Skeletal muscle cell (primary cell): ENCODE data around the gene SPDYE10.

DNA sequence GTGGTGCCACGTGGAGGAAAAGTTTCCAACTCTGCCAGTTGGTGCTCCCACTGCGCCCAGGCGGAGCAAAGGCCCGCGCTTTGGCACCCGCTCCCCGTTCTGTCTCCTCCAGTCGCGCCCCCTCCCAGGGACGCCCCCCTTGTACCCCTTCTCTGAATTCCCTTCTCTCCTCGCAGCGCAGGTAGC is 756 bp upstream of the AUTS2 start:
- RRBS: no CpG with 5 or more reads among the region's 12 CpGs

GRCh38 chr7:69941141-69941816 is 343.0 kb downstream of the AUTS2 start:
- RRBS: no CpG with 5 or more reads among the region's 7 CpGs

DNA sequence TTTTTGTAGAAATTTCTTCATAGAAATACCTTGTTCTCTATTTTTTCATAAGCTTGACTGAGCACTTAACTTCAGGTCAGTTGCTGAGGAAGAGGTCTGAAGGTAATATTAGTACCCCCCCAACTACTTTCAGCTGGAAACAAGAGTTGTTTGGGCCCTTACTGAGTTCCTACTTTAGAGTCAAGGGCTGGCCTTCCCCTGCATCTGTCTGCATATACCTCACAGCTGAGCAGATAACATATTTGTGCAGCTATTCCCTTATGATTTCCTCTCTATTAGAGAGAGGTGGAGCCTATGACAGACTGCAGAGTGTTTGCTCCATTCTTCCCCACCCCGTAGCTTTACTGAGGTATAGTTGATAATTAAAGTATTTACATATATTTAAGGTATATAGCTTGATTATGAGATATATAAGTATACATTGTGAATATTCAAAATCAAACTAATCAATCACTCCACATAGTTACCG is 355.5 kb downstream of the AUTS2 start:
- RRBS: no CpG with 5 or more reads among the region's 2 CpGs

GRCh38 chr7:70495416-70496118 is 636.4 kb upstream of the GALNT17 start:
- RRBS: no CpG with 5 or more reads among the region's 21 CpGs

- RRBS: no CpG with 5 or more reads among the region's 4 CpGs
Observed at GRCh38 chr7:70506139-70506338, 625.9 kb upstream of the GALNT17 start.

DNA sequence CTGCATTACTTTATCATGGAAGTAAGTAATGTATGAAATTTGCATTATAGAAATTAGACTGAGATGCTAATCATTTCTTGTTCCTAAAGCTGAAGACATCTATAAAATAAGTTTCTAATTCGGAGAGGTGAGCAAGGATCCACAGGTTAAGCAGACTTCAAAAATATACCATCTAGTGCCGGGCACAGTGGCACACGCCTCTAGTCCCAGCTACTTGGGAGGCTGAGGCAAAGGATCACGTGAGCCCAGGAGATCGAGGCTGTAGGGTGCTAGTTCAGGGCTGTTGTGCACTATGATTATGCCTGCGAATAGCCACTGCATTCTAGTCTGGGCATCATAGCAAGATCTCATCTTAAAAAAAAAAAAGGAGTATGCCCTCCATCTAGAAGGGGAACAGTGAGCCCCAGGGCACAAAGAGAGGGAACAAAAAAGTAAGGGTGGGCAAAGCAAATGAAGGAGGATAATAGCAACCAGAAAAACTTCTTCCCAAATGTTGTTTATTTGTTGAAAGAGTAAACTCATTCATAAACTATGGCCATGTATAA is 603.4 kb upstream of the GALNT17 start:
- RRBS: no CpG with 5 or more reads among the region's 6 CpGs

GRCh38 chr7:70694272-70695020 is 437.5 kb upstream of the GALNT17 start:
- RRBS: under 1% methylated on average over 60 of the region's 107 CpGs

GRCh38 chr7:70763815-70765133 is 367.7 kb upstream of the GALNT17 start:
- RRBS: 67% methylated on average over 2 of the region's 31 CpGs

GRCh38 chr7:71206185-71206679 is 74.3 kb downstream of the GALNT17 start:
- RRBS: no CpG with 5 or more reads among the region's 6 CpGs

GRCh38 chr7:71308051-71308569 is 176.2 kb downstream of the GALNT17 start:
- RRBS: no CpG with 5 or more reads among the region's 7 CpGs

- RRBS: no CpG with 5 or more reads among the region's 6 CpGs
Observed at GRCh38 chr7:72152477-72153302, 259.4 kb downstream of the CALN1 start.

GRCh38 chr7:73006495-73006802 is 23.1 kb downstream of the SPDYE8 start:
- RRBS: no CpG with 5 or more reads among the region's 8 CpGs

DNA sequence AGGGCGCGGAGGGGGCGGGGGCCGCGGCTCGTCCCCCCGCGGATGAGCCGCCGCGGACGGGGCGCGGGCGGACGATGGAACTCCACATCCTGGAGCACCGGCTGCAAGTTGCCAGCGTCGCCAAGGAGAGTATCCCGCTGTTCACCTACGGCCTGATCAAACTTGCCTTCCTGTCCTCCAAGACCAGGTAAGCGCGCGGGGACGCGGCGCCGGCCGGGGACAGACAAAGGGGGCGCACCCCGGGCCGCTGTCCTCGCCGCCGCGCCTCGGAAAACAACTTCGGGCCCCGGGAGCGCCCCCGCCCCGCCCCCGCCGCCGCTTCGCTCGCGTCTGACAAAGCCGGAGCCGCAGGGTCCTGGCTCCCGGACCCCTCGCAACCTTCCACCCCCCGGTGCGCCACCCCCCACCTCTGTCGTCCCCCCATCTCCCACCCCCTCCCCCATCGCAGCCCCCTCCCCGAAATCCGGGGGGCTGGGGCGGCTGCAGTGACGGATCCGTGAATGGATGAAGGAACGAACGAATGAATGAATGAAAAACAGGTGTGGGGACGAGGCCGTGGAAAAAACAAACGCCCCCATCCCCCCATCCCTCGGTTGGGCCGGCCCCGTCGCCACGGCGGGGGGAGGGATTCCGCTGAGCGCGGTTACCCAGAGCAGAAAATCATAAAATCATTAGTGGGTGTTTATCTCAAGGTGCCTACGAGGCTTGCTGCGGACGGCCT is at the start of gene SPDYE10:
Gene SPDYE10 (minus strand): TSS at position 275 of the 721 bp plus-strand sequence.
- RRBS: no CpG with 5 or more reads among the region's 78 CpGs

- RRBS: 91% methylated on average over 5 of the region's 15 CpGs
Observed at GRCh38 chr7:73307291-73307914, 1.2 kb downstream of the NSUN5 start.

GRCh38 chr7:73325349-73325866 is 2.5 kb downstream of the TRIM50 start:
- RRBS: no CpG with 5 or more reads among the region's 6 CpGs

GRCh38 chr7:73341964-73342473 is 14.1 kb downstream of the FKBP6 start:
- RRBS: no CpG with 5 or more reads among the region's 8 CpGs

GRCh38 chr7:73469320-73470107 is 35.9 kb downstream of the FZD9 start:
- RRBS: no CpG with 5 or more reads among the region's 10 CpGs

DNA sequence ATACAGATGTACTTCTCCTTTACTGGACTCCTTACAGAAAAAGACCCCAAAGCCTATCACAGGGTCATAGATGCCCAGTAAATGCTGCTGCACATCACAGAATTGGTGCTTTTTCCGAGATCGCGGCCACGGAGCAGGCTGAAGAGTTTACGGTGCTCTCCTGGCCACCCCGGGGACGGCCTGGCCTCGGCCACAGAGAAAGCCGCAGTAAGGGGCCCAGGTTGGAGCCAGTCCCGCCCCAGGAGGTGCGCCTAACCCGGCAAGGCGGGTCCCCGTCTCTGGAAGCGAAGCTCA is 442 bp downstream of the TBL2 start:
- RRBS: 2% methylated on average over 10 of the region's 15 CpGs

DNA sequence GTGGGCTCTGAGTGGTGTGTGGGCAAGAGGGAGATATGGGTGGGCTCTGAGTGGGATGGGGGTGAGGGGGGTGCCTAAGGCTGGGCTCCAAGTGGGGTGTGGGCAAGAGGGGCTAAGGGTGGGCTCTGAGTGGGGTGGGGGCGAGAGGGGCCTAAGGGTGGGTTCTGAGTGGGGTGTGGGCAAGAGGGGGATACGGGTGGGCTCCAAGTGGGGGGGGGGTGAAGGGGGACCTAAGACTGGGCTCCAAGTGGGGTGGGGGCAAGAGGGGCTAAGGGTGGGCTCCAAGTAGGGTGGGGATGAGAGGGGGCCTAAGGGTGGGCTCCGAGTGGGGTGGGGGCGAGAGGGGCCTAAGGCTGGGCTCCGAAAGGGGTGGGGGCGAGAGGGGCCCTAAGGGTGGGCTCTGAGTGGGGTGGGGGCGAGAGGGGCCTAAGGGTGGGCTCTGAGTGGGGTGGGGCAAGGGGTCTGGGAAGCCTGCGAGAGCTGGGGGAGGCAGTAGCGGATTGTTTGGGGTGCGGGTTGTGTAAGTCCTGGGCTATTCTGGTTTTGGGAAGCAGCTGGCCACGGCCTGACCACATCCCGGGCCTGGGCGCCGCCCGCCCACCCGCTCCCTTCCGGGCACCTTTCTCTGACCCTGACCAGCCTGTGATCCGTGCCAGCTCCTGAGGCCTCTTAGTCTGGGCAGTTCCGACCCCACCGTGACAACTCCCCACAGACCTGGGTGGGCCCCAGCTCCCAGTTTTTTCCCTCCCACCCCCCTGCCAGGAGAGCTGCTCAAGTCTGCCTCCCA is 22.1 kb upstream of the TBL2 start:
- RRBS: 89% methylated on average over 6 of the region's 20 CpGs

- RRBS: 4% methylated on average over 2 of the region's 62 CpGs
Observed at GRCh38 chr7:73622828-73623900, 1.2 kb downstream of the MLXIPL start.